Cytotoxic T cell (primary cell): ENCODE results near the genes NLRC5, CPNE2 and ADGRG5.

- PRO-cap, 2 experiments = peak in 2 of 2 experiments; most common plus-strand start chr16:56989563 (in 1); most common minus-strand start chr16:56989460 (in 2)
These were observed at the start of gene NLRC5 for GRCh38 chr16:56989165-56989721. NLRC5 (plus strand) TSS chr16:56989557.

- PRO-cap, 2 experiments = no peak in any of the 2 experiments
These were observed 1.3 kb downstream of the NLRC5 start for GRCh38 chr16:56990588-56991164.

DNA sequence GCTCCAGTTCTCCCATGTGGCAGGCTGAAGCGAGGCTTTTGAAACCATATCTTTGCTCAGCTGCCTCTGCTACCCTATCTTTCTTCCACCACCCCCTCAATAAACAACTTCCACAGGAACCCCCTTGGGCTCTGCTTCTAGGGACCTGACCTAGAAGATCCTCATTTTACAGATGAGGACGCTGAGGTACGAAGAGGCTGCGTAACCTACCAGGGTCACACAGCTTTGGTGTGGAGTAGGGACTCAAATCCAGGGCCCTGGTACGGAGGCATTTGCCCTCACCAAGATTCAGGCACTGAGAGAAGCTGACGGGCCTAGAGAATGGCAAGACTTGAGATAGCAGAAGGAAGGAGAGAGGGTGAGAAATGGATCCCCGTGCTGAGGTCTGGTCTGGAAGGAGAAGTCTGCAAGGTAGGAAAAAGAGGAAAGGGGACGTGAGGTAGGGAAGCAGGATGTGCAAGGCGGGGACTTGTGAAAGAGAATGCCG, 14.4 kb downstream of the NLRC5 start:
- PRO-cap, 2 experiments = no peak in any of the 2 experiments

GRCh38 chr16:57009585-57009993, 20.2 kb downstream of the NLRC5 start:
- PRO-cap, 2 experiments = peak in 1 of 2 experiments; most common plus-strand start chr16:57009819 (in 1)

DNA sequence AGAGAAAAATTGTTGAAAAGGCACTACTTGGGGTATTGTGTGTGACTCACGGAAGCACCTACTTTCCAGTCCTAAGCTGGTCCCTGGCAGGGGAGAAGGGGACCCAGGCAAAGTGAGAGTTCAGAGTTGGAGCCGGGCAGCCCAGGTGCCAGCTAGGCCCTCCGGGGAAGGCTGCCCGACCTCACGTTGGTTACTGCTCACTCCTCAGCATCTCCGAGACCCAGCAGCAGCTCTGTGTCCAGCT, 26.1 kb upstream of the CPNE2 start:
- PRO-cap, 2 experiments = peak in 1 of 2 experiments; most common plus-strand start position 113 of the sequence (in 1)

- PRO-cap, 2 experiments = no peak in any of the 2 experiments
These were observed at the start of gene CPNE2 for GRCh38 chr16:57092110-57093169. CPNE2 (plus strand) TSS chr16:57092583.

DNA sequence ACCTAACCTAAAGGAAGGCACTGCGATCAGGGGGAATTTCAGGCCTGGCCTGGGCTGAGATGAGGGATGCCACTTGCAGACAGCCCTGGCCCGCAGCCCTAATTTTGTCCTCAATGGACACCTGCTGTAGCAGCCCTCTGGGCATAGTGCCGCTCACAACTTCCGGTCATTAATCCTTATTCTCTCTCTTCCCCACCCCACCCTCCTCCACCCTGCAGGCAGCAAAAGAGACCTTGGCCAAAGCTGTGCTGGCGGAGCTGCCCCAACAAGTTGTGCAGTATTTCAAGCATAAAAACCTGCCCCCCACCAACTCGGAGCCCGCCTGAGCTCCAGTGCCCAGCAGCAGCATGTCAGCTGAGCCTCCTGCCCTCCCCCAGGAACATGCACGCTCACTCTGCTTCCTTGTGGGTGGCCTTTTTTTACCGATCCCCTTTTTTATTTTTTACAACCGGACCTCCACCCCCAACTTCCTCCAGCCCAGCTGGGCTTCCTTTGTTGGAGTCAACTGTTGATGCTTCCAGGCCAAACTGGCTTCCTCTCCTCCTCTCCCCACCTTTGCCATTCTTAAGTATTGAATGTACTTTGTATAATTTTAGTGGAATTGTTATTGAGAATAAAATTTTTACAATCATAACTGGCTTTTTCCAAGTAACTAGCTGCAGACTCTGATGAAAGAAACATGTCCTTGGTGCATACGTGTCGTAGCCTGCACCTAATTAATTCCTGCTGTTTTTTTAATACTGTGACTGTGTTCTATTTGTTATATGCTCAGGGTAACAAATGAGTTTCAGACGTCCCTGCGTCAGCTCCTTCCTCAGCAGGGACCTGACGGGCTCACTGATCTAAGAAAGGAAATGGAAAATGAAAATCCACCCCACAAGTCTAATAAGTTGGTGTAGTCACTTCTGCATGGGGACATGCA, 38.2 kb downstream of the PSME3IP1 start:
- PRO-cap, 2 experiments = no peak in any of the 2 experiments

DNA sequence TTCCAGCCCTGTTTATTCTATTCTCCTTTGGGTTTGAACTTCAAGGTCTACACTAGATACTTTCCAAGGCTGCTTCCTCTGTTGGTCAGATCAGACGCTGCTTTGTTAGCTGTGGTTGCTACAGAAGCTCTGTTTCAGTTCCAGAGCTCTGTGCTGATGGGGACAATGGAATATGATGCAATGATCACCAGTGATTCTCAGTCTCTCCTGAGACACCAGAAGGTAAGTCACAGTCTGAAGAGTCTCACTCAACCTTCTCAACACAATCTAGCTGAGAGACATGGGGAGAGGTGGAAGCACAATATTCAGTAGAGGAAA, 33.7 kb downstream of the PSME3IP1 start:
- PRO-cap, 2 experiments = no peak in any of the 2 experiments

DNA sequence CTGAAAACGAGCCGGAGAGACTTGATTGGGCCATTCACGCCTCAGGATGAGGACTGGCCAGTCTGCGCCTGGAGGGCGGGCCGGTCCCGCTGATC, 128 bp upstream of the PSME3IP1 start:
- PRO-cap, 2 experiments = no peak in any of the 2 experiments

DNA sequence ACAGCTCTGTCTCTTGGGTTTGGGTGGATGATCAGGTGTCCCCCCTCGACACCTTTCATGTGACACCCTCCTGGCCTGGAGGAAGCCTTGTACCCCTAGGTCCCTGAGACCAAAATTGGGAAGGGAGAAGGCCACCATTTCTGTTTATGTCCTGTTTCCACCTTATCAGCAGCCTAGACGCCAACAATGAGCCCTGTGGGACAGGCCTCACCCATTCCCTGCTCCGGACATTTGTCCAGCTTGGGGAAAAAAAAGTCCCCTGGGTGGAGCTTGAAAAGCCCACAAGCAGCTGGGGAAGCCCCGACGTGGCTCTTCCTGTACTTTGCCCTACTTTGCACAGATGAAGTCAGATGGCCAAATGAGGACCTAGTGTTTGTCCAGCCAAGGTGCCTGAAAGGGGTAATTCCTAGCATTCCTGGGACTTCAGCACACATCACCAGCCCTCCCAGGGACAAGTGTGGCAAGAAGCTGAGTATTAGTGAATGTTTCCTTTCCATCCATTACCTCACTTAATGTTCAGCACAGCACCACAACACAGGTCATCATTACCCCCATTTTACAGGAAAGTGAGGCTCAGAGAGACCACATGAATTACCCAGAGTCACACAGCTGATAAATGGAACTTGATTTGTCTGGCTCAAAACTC, 19.7 kb upstream of the PLLP start:
- PRO-cap, 2 experiments = no peak in any of the 2 experiments

DNA sequence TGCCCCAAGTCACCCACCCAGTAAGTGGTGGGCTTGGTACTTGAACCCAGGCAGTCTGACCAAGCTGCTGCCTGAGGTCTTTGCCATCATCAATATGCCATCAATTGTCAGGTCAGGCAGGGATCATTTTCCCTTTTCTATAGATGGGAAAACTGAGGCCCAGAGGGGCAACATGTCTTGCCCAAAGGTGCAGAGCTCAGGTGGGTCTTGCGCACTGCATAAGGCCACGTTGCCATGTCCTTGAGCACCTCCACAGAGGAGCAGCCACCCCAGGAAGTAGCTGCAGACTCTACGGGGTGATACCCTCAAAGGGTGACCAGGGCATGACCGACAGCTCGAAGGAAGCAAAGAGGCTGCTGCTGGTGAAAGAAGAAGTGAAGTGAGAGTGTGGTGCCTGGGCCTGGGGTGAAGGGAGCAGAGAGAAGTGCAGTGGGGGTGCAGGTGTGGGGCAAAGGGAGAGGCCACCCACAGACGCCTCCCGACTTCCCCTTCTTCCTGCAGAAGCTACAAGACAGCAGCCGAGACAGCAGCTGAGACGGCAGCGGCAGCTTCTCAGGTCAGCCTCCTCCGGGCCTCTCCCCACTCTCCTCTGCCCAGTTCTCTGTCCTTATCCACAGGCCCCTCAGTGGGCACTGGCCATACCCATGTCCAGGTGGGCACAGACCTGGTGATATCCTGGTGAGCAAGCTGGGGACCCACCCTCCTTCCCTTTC, at the start of gene ADGRG5:
Gene ADGRG5, plus strand, starts transcription at position 498 of the 713 bp plus-strand sequence.
- PRO-cap, 2 experiments = peak in 2 of 2 experiments; most common plus-strand start position 500 of the sequence (in 2); most common minus-strand start position 341 of the sequence (in 1)

GRCh38 chr16:57590538-57590990, 37.9 kb upstream of the ADGRG1 start:
- PRO-cap, 2 experiments = no peak in any of the 2 experiments

GRCh38 chr16:57636981-57637359, 8.5 kb downstream of the ADGRG1 start:
- PRO-cap, 2 experiments = no peak in any of the 2 experiments

DNA sequence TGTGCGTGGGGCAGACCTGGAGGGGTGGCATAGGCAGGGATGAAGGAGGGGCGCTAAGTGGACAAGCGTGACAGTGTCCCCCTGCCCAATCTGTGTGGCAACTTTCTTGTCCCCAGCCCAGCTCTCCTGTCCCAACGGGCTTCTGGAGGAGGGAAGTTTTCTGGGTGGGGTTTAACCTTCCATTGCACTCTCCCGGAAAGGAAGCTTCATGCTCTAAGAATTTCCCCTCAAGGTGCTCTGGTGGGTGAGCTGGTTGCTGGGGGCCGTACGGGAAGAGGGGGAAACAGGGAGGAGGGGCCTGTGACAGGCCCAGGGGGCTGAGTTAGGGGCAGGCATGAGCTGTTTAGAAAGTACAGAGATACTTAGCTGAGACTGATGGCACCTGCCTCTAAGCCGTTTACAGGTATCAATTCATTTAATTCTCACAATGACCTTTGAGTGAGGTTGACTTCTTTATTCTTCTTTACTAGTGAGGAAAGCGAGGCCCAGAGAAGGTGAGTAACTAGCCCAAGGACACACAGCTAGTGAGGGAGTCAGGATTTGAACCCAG, 18.7 kb downstream of the ADGRG1 start:
- PRO-cap, 2 experiments = no peak in any of the 2 experiments

DNA sequence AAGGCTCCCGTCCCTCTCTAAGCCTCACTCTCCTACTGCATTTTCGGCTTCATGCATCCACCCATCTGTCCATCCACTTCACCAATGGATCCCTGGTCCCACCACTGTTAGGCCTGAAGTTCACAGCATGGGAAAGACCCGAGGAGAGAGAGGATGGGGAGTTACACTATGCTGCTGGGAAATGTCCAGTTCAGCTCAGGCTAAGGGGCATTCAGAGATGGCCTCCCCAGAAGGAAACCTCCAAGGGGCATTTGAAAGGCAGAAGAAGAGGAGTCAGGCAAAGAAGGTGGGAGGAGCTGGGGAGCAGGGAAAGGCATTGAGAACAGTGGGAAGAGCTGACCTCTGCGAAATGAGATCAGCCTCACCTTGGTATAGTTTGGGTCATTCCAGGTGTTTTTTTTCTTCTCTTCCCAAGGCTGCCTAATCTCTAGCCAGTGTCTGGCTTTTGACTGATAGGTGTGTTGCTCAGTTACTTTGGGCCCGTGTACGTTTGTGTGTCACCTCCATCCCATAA, 11.7 kb upstream of the DRC7 start:
- PRO-cap, 2 experiments = no peak in any of the 2 experiments

- PRO-cap, 2 experiments = peak in 2 of 2 experiments; most common plus-strand start chr16:57736704 (in 1); most common minus-strand start chr16:57736644 (in 2)
These were observed 1.1 kb downstream of the KATNB1 start for GRCh38 chr16:57736459-57737204.

- PRO-cap, 2 experiments = no peak in any of the 2 experiments
These were observed 29.9 kb downstream of the KATNB1 start for GRCh38 chr16:57765358-57765894.

DNA sequence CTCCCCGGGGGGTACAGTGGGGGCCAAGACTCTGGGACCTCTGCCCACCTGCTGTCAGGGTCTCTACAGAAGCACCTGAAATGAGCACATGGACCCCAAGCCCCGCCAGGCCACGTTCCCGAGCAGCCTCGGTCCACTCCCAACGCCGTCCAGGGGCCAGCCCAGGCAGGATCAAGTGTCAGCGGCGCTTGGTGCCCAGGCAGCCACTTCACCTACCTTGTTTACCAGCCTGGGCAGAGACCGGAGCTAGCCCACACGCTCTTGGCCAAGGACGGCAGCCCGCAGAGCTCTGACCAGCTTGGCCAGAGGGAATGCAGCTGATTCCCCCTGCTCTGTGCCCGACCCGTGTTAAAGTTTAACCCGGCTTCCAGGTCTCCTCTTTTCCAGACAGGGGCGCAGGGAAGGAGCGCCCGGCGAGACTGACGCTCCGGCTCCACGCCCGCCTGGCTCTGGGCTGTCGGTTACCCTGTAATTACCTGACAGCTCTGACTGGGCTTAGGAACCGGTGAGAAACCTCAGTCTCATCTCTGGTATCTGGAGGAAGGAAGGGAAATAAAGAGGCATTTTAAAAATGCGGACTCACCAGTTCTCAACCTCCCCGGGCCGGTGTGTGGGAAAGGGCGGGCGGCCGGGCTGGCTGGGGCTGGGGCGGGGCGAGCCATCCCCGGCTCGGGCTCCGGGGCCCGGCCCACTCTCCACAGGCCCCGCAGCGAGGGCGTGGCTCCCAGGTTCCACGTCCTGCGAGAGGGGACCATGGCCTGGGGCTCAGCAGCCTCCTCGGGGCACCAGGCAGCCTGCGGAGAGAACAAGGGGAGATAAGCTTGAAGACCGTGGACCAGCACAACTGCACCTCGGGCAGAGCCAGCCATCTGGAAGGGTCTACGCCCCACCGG, 4.6 kb downstream of the KIFC3 start:
- PRO-cap, 2 experiments = no peak in any of the 2 experiments

DNA sequence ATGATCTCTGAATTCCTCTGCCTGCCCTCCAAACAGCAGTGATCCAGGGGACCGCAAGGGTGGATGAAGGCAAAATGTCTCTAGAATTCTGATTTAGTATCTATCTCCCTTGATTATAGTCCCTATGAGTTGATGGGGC, 1.4 kb upstream of the KIFC3 start:
- PRO-cap, 2 experiments = no peak in any of the 2 experiments

GRCh38 chr16:57892355-57893079, 78.4 kb downstream of the CNGB1 start:
- PRO-cap, 2 experiments = no peak in any of the 2 experiments